NCI-H460 (cell line): Measurements from ENCODE around the genes PPP6R1, HSPBP1, SHISA7, RFPL4AL1, ZFP28 and SMIM17.

DNA sequence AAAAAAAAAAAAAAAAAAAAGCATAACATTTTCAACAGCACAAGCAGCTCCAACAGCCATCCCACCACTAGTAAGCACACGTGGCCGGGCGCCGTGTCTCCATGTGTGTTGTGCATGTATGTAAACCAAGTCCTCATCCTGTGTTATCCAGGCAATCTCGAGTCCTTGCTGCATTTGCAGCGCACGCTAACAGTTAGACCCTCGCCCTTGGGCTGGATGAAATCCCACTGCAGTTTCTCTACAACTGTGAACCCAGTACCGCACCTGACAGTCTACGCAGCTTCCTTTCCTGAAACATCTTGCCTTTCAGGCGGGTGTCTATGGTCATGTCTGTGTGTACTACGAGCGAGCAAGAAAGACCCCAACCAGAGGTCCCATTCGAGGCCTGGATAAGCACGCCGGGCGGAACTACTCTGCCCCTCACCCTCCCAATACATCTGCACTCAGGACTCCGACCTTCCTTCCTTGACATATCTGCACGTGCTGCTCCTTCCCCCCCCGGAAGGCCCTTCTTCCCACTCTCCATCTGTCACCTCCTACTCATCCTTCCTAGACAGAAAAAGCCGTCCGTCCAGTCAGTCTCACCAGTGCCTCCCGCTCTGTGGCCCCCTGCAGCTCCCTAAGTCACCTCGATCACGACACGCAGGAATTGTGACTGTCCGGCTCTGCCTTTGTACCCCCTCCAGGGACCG is 1.6 kb downstream of the PPP6R1 start:
RAMPAGE:
- cytosol, long total RNA: no peak
- long total RNA: no peak
- nucleus, long total RNA: no peak

DNA sequence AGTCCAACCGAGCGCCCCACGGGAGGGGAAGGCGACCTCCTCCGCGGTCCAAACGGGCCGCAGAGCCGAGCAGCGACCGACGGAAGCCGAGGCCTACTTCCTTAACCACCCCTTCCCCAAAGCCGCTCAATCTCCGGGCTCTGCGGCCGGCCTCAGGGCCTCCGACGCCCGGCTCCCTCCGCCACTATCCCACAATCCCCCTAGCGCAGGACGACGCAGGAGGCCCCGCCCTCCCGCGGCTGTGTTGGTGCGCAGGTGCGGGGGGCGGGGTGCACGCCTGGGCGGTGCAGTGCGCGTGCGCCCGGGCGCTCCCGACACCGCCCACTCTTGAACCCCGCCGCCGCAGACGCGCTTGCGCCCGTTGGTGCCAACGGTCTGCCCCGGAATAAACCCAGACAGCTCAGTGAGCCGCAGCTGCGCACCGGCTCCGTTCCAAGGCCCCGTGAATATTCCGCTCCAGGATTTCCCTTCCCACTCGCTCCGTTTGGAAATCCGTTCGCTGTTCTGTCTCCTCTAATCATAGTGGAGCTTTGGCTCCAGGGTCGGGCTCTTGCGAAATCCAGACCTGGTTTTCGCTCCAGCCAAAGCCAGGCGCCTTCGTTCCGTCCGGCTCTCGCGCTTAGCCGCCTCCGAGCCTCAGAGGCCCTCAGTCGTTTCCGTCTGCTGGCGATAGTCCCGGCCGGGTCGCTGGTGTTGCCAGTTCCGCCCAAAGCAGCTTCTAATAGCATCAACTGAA is at the start of gene PPP6R1:
Gene PPP6R1 (minus strand): TSS at position 197 of the 736 bp plus-strand sequence.
RAMPAGE:
- cytosol, long total RNA: no peak
- long total RNA: no peak
- nucleus, long total RNA: no peak

GRCh38 chr19:55279755-55280882 is at the start of gene HSPBP1:
Gene HSPBP1, minus strand, starts transcription at chr19:55280110.
RAMPAGE:
- cytosol, long total RNA: start-site peak on the minus strand at chr19:55280064-55280137, 278 and 193 reads in 2 replicates
- long total RNA: start-site peak on the minus strand at chr19:55280064-55280130, 94 and 318 reads in 2 replicates; start-site peak on the minus strand at chr19:55280183-55280262, 23 and 69 reads in 2 replicates
- nucleus, long total RNA: no peak

DNA sequence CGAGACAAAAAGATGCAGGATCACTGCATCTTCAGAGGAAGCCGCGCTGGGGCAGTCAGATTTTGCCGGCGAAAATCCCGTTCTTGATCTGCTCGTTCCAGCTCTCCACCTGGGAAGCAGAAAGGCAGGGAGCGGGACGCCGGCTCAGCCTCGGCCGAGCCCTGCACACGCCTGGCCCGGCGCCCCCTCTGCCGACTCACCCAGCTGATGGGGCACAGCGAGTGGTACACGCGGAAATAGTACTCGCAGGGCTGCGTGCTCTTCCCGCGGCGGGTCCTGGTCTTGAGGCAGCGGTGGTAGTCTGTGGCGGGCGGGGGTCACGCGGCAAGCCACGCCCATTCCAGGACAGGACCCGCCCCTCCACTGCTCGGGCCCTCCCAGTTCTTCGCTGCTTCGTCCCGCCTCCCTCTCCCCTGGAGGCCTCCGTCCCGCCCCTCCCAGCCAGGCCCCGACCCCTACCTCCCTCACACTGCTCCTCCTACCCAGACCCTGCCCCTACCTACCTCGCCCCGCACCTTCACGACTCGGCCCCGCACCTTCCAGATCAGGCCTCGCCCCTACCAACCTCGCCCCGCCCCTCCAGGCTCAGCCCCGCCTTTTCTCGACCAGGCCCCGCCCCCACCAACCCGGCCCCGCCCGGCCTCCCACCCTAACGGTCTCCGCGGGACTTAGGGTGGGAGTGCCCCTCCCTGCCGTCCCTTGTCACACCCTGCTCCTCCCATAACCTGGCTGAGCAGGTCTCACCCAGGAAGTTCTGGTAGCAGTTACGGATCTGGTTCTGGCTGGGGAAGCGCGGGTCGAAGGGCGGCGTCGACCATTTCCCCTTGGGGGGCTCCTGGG is 633 bp downstream of the COX6B2 start:
RAMPAGE:
- cytosol, long total RNA: no peak
- long total RNA: no peak
- nucleus, long total RNA: no peak

GRCh38 chr19:55443203-55443362 is at the start of gene SHISA7:
Gene SHISA7, minus strand, starts transcription at chr19:55443300.
RAMPAGE:
- cytosol, long total RNA: no peak
- long total RNA: no peak
- nucleus, long total RNA: no peak

RAMPAGE:
- cytosol, long total RNA: no peak
- long total RNA: no peak
- nucleus, long total RNA: no peak
Measured at GRCh38 chr19:55452339-55453423, 8.8 kb downstream of the ISOC2 start.

RAMPAGE:
- cytosol, long total RNA: no peak
- long total RNA: no peak
- nucleus, long total RNA: no peak
Measured at GRCh38 chr19:55467722-55468180, 3.2 kb upstream of the C19orf85 start.

DNA sequence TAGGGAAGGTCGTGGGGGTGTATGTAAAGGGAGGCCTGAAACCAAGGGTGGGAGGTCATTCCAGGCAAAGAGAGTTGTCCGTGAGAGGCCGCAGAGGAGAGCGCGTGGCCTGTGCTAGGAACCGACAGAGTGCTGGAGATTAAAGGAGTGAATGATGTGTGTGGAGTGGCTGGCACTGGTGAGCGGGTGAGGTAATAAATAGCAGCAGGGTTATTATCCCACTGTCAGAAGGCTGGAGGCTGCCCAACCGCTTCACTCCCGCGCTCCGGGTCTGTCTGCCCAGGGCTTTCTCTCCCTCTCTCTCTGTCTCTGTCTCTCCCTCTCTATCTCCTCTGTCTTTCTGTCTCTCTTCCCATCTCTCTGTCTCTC is 17.4 kb downstream of the ZNF579 start:
RAMPAGE:
- cytosol, long total RNA: no peak
- long total RNA: no peak
- nucleus, long total RNA: no peak

DNA sequence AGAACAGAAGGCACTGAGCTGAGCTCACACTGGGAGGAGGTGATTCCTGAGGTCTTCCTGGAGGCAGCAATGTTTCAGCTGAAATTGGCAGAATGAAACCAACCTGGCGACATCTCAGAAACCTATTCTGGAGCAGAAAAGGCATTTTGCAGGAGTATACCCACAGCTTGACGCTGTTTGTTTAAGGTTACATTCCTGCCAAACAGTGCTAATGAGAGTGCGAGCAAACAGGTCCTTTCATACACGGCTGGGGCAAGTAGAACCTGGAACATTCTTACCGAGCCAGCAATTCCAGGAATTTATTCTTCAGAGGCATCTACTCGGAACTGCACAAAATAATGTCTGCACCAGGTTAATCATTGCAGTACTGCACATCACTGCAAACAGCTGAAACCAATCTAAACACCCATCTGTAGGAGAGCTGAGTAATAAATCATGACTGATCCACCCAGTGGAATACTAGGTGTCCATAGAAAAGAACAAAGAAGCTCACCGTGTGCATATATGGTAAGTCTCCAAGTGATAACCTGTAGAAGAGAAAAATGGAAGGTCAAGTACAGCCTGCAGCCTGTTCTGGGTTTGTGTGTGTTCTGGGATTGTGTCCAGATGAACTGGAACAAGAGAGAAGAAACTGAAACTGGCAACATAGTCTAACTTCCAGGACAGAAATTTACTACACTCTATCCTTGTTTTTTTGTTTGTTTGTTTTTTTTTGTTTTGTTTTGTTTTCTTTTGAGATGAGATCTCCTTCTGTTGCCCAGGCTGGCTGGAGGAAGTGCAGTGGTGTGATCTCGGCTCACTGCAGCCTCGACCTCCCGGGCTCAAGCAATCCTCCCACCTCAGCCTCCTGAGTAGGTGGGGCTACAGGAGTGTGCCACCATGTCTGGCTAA is 1.3 kb upstream of the ZNF579 start:
RAMPAGE:
- cytosol, long total RNA: no peak
- long total RNA: no peak
- nucleus, long total RNA: no peak

DNA sequence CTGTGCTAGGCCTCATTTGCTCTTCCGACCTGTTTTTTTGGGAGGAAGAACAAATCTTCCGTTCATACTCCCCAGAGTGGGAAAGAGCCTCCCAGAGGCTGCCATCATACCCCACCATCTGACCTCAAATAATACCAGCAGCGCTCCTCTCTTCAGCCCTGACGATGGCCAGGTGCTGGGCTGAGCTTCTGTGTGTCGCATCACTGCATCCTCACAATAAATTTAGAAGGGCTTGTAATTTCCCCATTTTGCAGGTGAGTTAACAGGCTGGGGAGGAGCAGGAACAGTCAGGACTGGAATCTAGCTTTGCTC is 733 bp upstream of the CCDC106 start:
RAMPAGE:
- cytosol, long total RNA: no peak
- long total RNA: no peak
- nucleus, long total RNA: no peak

DNA sequence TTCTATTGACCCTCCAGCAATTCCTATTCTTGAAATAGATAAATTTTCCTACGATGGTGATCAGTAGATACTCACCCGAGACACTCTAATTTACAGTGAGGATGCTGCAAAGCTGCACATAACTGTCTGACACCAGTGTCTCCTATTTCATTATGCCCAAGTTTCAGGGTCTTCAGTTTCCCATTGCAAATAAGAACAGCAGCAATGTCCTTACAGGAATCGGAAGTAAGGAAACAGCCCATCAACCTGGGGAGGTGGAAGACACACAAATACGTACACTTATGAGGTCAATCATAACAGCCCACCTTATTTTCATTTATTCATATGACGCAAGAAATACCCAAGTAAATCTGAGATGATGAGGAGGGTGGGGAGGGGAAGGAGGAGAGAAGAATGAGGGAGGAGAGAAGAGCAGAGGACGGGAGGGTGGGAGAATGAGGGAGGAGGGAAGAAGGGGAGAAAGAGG is 25.8 kb downstream of the NLRP9 start:
RAMPAGE:
- cytosol, long total RNA: no peak
- long total RNA: no peak
- nucleus, long total RNA: no peak

DNA sequence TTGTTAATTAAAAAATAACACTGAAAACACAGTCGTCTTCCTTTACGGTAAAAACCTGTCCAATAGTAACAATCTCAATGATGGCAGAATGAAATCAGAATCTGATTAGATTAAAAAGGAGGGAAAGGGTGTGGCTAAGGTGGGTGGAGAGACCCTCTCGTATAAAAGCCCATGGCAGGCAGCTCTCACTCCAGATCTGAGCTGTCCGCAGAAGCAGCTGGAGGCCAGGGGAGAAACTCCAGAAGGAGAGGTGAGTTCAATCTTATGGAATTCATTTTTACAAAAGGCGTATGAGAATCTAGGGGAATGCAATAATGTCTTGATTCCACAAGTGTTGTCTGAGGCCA is at the start of gene RFPL4AL1:
Gene RFPL4AL1 (plus strand): TSS at position 193 of the 347 bp plus-strand sequence.
RAMPAGE:
- cytosol, long total RNA: no peak
- long total RNA: no peak
- nucleus, long total RNA: no peak

GRCh38 chr19:56297348-56297934 is 17.2 kb downstream of the ZSCAN5A start:
RAMPAGE:
- cytosol, long total RNA: no peak
- long total RNA: no peak
- nucleus, long total RNA: no peak

DNA sequence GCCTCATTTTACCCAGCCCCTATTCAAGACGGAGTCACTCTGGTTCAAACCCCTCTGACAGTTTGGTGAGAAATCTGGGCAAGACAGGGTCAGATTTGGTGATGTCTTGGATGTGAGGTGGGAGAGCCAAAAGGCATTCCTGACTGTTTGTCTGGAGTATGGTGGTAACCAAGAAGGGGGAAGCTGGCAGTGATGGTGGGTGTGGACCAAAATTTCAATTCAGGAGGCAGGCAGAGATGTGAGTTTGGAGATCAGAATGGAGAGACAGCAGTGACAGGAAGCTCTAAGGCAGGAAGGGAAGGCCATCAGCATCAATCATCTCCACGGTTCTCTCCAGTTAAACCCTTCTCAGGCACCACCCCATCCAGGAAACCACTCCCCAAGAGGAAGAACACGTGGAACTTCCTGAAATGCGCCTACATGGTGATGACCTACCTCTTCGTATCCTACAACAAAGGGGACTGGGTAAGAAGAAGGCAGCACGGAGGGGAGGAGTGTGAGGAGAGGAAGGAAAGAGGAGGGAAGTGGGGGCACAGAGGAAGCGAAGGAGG is 12.9 kb downstream of the ZSCAN5A start:
RAMPAGE:
- cytosol, long total RNA: no peak
- long total RNA: no peak
- nucleus, long total RNA: no peak

GRCh38 chr19:56315064-56315658 is 522 bp upstream of the ZSCAN5A start:
RAMPAGE:
- cytosol, long total RNA: no peak
- long total RNA: no peak
- nucleus, long total RNA: no peak

RAMPAGE:
- cytosol, long total RNA: no peak
- long total RNA: no peak
- nucleus, long total RNA: no peak
Measured at GRCh38 chr19:56538151-56539469, at the start of gene ZFP28. Gene ZFP28, plus strand, starts transcription at chr19:56538948.

DNA sequence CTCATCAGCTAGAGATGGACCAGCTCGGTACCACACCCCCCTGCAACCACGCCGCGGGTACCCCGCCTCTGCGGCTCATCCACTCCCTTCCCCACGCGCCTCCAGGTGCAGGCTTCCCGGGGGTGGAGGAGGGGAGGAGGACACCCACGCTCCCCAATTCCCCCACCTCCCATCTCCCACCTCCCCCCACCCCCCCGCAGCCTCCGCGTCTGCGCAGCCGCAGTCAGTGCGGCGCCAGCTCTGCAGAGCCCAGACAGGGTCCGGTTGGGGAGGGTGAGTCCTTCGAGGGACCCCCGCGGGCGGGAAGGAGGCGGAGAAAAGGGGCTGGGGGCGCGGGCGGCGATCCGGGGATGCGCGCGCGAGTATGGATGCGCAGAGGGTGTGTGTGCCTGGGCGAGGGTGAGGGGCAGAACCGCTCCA is at the start of gene SMIM17:
Gene SMIM17 (plus strand): TSS at position 222 of the 420 bp plus-strand sequence.
RAMPAGE:
- cytosol, long total RNA: no peak
- long total RNA: no peak
- nucleus, long total RNA: no peak

DNA sequence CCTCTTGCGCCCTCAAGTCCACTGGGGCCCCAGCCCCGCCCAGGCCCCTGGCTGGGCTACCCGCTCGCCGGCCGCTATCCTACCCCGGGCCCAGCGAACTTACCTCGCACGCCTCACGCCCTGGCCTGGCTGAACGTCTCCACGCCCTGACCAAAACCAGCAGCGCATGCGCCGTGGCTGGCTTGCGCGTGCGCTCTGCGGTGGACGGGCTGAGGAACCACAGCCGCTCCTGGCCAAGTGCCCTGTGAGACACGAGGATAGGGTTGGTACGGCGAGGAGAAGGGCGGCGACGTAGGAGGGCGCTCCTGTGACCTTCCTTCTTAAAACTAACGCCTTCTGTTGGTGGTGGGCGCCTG is 45.2 kb downstream of the PEG3 start:
RAMPAGE:
- cytosol, long total RNA: no peak
- long total RNA: no peak
- nucleus, long total RNA: no peak

GRCh38 chr19:56942698-56943266 is 102.3 kb upstream of the PEG3 start:
RAMPAGE:
- cytosol, long total RNA: no peak
- long total RNA: no peak
- nucleus, long total RNA: no peak

DNA sequence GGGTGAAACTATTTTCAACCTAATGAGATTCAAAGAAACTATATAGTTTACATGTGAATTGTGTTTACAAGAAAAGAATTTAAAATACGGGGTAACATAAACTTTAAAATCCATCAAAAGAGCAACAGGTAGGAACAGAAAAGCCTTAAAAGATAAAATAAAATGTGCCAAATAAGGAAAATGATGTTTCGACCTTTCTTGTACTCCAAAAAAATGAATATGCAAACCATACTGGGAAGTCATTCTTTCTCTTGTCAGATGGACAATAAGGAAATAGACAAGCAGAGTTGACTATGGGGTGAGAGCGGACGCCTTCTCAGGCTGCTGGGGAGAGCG is 122.6 kb upstream of the PEG3 start:
RAMPAGE:
- cytosol, long total RNA: no peak
- long total RNA: no peak
- nucleus, long total RNA: no peak